ENCODE measurements around a stretch of chr1.

DNA sequence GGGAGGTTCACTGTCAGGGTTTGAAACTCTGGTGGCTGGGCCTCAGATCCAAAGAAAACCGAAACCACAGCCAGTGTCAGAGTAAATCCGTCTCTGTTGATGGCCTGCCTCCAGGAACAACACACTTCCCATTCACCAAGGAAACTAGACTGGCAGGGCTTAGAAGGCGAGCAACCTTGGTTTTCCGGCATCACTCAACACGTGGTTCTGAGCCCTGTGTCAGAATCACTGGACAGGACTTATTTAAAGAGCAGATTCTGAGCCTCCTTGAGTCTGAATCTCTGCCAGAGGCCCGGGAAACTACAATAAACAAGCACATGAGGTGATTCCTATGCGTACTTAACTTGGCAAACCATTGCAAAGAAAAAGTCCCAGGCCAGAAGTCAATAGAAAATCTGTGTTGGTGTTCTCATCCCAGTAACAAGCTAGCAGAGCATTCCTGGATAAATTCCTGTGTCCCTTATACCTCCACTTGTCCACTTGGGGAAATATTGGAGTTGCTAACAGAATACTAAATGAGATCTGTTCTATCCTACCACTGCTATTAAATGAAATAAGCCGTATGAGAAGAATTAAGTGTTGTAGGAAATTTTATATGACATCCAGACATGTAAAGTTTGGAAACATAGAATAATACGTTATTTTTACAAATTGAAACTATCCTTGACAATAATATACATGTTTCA lies 70.1 kb downstream of the KCTD3 start:
- PRO-cap, 2 experiments = no peak in any of the 2 experiments

DNA sequence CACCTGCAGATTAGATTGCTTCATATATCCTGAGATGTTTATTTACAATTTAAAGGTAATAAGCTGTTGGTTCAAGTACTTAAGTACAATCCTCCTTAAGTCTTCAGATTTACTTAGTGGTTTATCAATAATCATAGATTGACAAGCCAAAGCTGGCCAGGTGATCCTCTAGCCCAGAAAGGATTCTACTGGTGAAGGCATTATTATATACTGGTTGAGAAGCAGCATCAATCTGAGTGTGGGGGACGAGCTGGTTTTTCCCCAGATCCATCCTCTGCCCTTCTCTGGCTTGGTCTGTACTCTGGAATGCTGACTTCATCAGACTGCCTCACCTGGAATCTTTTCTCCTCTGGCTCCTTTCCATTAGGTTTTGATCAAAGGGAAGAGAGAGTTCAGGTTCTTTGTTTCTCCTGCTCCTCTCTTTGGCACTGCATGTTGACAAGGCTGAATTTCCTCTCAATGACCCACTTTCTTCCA lies 93.9 kb downstream of the KCTD3 start:
- PRO-cap, 2 experiments = no peak in any of the 2 experiments

- PRO-cap, 2 experiments = no peak in any of the 2 experiments
Observed at GRCh38 chr1:216903179-216903854, 180.1 kb upstream of the ESRRG start.

DNA sequence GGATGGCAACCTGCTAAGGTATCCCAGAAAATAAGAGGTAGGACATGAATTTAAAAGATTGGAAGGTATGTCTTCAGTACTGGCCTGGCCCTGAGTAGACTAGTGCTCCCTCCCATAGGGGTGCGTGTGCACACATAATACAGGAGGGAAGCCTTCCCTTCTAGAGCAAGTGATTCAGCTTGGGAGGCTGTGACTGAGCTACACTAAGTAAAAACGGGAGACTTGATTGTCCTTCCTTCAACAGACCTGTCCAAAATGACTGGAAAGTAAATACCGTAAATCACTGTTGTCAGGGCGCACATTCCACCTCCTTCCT lies 326 bp upstream of the TGFB2 start:
- PRO-cap, 2 experiments = no peak in any of the 2 experiments

- PRO-cap, 2 experiments = no peak in any of the 2 experiments
Observed at GRCh38 chr1:219091950-219092419, 81.7 kb upstream of the LYPLAL1 start.

DNA sequence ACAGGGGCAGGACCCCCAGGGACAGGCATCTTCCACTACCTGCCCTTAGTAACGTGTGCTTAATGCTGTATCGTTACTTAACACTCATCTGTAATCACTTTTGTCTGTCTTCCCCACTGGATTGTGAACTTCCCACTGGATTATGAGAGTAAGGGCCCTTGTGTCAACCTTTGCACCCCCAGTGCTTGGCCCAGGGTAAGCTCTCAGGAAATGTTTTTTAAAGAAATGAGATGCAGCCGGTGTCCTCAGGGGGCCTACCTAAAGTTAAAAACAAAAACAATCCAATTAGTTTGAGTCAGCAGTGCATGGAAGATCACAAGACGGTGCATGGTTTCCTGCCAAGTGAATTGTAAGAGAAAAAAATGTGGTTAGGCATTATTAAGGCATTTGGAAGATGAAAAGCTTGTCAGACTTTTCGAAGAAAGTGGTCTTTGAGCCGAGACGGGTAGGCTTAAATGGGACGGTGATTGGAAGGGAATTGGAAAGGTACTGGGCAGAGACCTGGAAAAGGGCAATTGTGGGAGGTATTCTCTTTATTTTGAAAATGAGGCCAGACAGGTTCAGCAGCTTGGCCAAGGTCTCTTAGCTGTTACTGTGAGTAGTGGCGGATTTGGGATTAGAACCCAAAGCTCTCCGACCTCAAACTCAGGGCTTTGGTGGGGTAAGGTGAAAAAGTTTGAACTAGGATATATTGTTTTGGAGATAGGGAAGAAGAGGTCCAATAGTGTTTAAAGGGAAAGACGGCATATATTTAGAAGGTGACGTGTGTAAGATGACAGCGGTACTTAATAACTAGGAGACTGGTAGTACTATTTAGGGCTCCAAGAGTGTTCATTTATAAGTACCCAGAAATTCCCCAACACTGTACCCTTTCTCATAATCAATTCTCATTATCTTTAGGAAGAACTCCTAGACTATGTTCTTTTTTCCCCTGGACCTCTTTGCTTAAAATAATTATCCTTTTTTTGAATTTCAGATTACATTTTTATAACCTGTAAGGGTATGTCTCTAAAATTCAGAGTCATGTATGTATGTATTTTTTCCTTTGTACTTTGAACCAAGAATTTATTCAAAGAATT lies 1.2 kb downstream of the LYPLAL1 start:
- PRO-cap, 2 experiments = peak in 2 of 2 experiments; most common minus-strand start position 647 of the sequence (in 2)

DNA sequence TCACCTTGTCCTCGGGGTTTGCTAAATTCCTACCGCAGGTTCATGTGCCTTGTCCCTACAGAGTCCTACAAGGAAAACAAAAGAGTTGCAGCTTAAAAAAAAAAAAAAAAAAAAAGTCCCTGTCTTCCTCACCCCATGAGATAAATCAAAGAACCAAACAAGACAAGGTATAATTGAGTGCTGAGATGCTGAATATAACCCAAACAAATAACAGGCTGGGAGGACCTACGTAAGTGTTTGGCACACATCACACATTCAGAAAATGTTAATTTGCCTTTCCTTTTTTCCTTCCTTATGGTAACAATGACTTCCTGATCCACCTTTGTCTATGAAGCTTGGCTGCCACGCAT lies 44.5 kb downstream of the ZC3H11B start:
- PRO-cap, 2 experiments = no peak in any of the 2 experiments

DNA sequence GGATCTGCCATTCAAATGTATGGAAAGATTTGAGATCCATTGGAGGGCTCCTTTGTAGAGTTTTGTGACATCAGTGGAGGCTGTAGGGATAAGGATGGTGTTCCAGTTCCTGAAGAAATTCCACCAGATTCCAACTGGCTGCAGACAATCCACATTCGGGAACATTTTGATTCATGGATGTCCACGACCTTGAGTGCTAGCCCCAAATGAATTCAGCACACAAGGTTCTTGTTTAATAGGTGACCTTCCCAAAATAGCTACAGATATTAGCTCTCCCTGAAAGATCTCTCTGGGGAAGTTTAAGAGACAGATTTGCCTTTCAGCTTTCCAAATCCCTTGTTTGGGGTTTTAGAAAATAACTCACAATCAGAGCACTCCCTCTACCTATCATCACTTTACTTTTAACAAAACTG lies 128.4 kb upstream of the ZC3H11B start:
- PRO-cap, 2 experiments = peak in 2 of 2 experiments; most common minus-strand start position 207 of the sequence (in 2)

DNA sequence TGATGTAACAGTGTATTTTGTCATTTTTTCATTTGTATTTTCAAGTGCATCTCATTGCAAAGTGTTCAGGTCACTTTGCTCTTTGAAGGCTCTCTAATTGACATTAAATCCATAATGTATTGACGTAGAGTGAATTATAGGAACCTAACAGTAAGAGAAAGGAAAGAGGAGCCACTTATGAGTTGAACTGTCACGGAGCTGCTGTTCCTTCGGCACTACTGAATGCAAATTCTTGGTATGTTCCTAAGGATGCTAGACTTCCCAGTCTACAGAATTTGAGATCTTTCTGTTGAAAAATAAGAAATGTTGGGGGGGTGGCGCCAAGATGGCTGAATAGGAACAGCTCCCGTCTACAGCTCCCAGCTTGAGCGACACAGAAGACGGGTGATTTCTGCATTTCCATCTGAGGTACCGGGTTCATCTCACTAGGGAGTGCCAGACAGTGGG lies 89.3 kb downstream of the SLC30A10 start:
- PRO-cap, 2 experiments = no peak in any of the 2 experiments

DNA sequence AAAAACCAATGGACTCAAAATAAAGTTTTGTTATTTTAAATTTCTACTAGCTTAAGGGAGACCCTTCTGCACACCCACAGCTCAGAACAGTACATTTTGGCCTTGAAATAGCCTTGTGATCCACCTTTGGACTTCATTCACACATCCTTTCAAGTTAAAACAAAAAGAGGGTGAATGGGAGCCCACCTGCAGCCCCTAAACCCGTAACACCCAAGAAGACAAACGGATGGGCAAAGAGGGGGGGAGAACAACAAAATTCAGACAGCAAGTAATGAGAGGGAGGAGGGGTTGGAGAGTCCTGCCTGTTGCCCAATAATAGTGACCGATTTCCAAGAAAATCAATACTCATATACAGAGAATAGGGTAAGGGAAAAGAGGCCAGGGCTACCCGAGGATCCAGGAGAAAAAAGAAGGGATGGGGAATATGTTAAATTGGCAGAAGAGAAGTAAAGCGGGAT lies 1.2 kb downstream of the SLC30A10 start:
- PRO-cap, 2 experiments = no peak in any of the 2 experiments

DNA sequence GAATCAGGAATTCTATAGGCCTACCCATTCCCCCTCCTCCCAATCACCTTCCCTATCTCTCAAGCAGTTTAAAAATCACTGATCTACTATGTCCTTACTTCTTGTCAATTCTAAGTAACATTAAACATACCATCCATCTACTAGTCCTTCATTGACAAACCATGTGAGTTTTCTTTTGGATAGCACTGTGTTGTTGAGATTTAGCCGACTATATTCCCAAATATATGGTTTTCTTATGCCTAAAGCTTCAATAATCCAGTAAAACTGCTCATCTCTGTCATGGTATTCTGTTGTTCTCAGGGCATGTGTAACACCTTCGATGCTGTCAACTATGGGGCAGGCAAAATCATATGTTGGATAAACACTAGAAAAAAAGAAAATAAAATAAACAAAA lies 26.4 kb downstream of the EPRS1 start:
- PRO-cap, 2 experiments = no peak in any of the 2 experiments

DNA sequence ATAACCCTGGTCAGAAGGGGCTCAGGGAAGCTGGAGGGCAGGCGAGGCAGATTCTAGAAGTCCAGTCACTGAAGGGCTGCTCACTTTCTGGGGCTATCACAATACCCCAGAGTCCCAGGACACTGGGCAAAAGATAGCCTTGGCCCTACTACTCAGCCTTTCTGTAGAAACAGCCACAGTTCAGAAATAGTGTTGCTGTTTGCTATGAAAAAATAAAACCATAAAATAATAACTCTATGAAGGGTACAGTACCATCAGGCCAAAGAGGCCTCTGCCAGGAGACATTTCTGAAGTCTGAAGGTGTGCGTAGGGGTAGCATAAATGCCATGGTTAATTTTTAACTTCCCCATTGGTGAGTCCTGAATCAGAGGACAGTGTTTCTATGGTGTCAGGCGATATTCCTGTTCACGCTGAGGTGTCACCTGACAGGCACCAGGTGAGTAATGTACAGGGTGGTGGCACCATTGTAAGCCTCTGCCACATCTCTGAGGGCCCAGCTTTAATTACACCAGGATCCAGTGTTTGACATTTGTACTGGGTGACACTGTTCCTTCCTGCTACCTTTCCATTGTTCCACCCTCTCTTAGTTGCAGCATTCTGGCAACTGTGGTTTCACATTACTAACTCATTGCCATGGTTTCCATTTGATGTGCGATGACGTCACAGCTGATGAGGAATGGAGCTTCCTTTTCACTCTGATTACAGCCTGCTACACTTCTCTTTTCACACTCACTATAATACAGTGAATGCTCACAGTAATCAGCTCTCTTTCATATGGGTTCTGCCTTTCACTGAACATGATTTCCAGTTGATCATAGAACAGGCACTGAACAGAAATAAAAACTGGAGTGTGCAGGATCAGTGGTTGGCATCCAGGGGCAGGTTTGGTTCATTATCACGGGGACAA lies 40.7 kb upstream of the MARK1 start:
- PRO-cap, 2 experiments = no peak in any of the 2 experiments

GRCh38 chr1:220781660-220782287 lies 4.9 kb upstream of the MTARC1 start:
- PRO-cap, 2 experiments = no peak in any of the 2 experiments

DNA sequence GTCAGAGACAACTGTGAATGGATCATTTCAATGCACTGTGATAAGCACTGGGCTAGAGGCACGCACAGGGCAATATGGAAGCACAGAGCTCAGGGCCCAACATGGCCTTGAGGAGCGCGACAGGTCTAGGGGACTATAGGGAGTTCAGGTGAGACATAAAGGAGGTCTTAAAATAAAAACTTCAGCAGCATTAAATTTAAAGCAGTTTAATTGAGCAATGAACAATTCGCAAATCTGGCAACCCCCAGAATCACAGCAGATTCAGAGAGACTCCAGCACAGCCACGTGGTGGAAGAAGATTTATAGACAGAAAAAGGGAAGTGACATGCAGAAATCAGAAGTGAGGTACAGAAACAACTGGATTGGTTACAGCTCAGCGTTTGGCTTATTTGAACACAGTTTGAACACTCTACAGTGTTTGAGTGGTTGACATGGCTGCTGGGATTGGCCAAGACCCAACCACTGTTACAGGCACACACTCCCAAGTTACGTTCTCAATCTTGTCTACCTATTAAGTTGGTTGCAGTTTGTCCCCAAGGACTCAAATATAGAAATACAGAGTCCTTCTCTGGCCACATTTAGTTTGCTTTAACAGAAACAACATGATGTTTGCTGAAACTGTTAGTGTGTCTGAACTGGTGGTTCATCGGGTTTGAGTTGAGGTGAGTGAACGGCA lies 219.8 kb downstream of the HLX start:
- PRO-cap, 2 experiments = no peak in any of the 2 experiments

- PRO-cap, 2 experiments = no peak in any of the 2 experiments
Observed at GRCh38 chr1:221712159-221712761, 29.6 kb downstream of the DUSP10 start.

DNA sequence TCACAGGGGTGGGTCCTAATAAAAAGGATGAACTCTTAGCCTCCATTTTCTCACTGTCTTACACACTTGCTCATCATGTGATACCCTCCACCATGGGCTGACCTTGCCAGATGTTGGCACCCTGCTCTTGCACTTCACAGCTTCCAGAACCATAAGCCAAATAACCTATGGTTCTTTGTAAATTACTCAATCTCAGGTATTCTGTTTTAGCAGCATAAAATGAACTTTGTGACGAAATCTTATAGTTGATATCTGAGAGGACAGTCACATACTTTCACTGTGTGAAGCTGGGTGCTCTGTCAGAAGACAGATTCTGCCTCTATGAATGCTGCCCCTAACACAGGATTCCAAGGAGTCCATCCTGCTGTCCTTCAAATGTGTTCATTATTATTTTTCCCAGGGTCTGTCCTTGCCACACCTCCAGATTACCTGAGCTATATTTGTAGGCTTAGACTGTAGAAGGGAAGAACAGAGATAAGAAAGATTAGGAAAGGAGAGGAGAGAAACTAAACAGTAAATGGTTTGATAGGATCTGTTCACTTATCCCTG lies 13.8 kb downstream of the DUSP10 start:
- PRO-cap, 2 experiments = no peak in any of the 2 experiments

- PRO-cap, 2 experiments = no peak in any of the 2 experiments
Observed at GRCh38 chr1:221839638-221840270, 97.9 kb upstream of the DUSP10 start.

DNA sequence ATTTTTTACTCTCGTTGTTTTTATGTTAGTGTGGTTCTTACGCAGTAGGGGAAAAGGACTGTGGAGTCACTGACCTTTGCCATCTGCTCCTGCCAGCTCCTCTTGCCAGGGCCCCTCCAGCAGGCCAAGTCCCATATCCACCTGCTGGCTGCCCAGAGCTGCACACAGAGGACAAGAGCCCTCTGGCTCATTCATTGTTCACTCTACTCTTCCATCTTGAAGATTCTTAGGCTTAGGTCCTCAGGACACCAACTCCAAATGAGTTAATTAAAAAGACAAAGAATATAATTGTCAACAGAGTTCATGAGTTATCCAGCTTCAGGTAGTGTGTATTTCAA lies 316.4 kb upstream of the DUSP10 start:
- PRO-cap, 2 experiments = no peak in any of the 2 experiments

GRCh38 chr1:222071137-222071649 lies 329.3 kb upstream of the DUSP10 start:
- PRO-cap, 2 experiments = no peak in any of the 2 experiments

GRCh38 chr1:222420532-222421142 lies 127.3 kb downstream of the HHIPL2 start:
- PRO-cap, 2 experiments = no peak in any of the 2 experiments

All from right ventricle myocardium (tissue), 1 donor.